Peyer's patch (tissue), 4 donors: ENCODE results near the genes SCO2, SYCE3 and ARSA.

DNA sequence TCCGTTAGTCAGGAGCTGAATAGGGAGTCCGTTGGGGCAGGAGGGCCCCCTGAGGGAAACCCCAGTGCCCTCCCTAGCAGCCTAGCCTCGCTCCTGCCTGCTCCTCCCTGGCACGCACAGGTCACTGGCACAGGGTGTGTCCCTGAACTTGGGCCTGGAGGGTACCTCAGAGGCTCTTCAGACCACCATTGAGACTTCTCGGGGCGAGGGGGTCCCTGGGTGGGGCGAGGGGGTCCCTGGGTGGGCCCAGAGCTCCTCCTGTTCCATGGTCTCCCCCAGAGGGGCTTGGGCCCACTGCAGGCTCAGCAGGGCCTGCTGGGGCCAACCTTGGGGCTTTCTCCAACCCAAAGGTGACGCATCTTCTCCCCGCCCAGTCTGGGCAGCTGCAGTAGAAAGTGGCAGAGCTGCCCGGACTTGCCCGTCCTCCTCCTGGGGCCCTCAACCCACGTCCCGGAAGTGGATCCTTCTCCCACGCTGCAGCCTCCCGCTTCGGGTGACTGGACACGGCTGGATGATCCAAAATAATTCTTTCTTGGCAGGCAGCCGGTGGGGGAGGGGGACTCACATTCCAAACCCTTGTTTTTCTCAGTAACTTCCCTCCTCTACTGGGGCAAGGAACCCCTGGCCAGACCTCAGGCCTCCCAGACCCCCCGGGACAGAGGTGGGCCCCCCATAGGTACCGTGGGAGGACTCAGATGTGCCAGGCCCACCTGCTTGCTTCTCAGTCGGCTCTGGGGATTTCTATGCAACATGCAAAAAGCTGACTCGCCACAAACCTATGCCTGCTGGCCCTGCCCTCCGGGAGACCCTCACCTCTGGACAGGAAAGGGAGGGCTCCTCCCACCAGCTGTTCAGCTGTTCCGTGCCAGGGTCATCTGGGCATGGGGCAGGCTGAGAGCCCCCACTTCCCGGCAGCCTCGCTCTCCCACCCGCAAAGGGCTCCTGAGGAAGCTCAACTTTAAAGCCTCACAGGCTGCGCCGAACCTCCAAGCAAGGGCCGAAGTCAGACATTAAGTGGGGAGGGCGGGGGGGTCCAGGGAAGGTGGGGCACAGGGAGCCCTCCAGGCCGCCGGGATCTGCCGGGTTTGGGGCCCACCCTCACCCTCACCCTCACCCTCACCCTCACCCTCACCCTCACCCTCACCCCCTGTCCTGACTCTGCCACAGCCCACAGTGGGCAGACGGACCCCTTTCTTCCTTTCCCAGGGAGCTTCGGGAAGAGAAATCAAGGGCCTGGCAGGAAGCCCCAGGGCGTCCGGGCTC, 1.4 kb downstream of the PLXNB2 start:
- PRO-cap: bidirectional peak, plus-strand start at position 401 of the sequence, minus-strand start at position 95 of the sequence; unidirectional peak, plus-strand start at position 874 of the sequence
- RAMPAGE, long total RNA, 4 experiments: no peak in any of the 4 experiments

DNA sequence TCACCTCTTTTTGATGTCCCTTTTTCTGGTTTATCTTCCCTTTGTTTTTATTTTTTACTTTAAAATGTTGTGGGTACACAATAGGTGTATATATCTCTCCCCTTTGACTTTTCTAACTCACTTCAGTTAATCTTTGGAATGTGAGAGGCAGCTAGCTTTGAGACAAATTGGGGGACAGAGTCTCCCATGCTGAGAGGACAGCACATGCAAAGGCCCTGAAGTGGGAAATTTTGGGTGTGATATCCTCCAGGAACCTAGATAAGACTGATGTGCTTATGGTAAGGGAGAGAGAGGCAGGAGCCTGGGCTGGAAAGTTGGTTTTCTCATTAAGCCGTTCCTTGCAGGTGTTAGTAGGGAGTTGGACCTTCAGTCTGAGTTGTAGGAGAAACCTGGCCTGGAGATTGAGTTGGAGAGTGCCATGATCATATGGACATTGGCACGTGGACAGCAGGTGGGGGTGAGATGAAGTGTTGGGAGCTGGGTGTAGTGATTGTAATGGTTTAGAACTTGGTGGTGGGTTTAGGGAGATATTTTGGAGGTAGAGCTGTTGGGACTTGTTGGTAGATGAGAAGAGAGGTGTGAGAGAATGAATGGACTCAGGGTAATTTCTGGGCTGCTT, 4.8 kb downstream of the PPP6R2 start:
- PRO-cap: no peak
- RAMPAGE, long total RNA, 4 experiments: no peak in any of the 4 experiments

- PRO-cap: no peak
- RAMPAGE, long total RNA, 4 experiments: no peak in any of the 4 experiments
Measured at GRCh38 chr22:50398751-50399283, 55.7 kb downstream of the PPP6R2 start.

DNA sequence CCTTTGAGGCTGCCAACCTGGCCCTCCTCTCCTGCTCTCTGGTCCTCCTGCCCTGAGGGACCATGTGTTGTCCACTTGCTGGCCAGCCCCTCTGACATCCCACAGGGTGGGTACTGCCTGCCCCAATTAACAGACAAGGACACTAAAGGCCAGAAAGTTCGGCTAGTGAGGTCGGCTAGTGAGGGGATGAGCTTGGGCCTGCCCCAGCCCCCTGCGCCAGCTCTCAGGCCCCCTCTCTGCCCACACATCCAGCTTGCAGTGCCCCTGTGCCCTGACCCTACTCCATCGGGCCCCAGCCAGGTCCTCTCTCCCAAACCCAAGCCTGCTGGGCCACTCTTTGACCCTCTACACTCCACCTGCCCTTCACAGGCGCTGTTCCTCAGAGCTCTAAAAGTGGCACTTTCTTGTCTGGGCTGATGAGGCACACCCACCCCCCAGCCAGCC, 60.3 kb downstream of the PPP6R2 start:
- PRO-cap: no peak
- RAMPAGE, long total RNA, 4 experiments: no peak in any of the 4 experiments

- PRO-cap: no peak
- RAMPAGE, long total RNA, 4 experiments: start-site peak on the plus strand in 1 of 4 experiments, at chr22:50408398-50408495 at its widest, 12 reads per replicate
Measured at GRCh38 chr22:50408151-50408638, 65.1 kb downstream of the PPP6R2 start.

DNA sequence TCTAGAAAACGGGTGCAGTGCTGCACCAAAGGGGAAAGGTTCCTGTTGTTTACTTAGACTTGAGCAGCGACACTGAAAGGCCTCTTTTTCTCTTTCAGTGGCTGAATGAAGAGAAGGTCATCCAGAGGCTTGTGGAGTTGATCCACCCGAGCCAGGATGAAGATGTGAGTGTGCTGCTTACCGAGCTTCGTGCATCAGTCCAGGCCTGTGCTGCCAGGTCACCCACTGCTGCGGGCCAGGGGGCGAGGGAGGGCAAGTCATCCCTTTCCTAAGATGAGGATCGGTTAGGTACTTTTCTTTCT, 58.9 kb downstream of the SBF1 start:
- PRO-cap: no peak
- RAMPAGE, long total RNA, 4 experiments: no peak in any of the 4 experiments

GRCh38 chr22:50457101-50457953, 17.5 kb downstream of the SBF1 start:
- PRO-cap: no peak
- RAMPAGE, long total RNA, 4 experiments: start-site peak on the minus strand in 1 of 4 experiments, at chr22:50457170-50457593 at its widest, 25 reads per replicate

DNA sequence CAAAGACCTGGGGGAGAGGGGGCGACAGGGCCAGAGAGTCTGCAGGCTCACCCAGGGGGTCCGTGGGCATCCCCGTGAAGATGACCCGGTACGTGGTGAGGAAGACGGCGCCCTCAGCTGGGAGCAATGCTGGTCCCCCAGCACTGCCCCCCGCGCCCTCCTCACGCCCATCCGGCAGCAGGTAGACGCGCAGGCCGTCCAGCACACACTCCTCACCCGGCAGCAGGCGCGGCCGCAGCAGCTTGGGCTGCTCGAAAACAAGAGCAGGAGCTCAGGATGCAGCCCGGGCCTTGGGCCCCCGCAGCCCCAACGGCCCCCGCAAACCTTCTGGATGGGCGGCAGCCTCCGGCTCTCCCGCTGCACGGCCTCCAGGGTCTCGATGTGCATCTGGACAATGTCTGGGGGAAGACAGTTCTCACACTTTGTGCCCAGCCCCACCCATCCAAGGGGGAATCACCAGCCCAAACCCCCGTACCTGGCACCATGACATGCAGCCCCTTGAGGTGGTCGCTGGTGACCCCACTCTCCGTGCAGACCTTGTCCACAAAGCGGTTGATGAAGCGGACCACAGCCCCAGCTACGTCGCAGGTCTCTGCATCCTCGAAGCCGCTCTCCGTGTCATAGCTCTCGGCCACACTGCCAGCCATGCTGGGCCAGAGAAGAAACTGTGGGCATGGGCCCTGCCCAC, 13.2 kb downstream of the SBF1 start:
- PRO-cap: no peak
- RAMPAGE, long total RNA, 4 experiments: start-site peak on the minus strand in 1 of 4 experiments, centred at position 154 of the sequence, 29 reads per replicate

DNA sequence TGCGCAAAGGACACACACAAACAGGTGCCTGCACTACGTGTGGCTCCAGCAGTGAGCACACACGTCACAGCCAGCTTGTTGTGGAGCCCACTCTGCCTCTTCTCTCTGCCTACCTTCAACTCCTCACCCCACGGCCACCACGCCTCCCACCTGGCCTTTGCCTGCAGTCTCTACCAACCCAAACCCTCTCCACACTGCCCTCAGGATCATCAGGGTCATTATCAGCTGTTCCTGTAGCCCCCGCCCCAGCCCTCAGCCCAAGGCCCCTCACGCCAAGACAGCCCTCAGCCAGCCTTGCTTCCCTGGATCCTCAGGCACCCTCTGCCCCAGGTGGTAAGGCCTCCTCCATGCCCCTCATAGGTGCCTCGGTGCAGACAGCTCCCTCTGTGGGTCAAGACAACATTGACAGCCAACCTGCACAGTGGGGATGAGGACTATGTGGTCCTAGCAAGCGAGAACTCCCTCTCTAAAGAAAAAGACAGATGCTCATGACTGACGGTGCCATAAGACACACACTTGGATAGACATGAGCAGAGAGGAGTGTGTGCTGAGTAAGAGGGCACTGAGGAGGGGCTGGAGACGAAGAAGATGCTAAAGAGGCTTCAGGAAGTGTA, 1.7 kb downstream of the SBF1 start:
- PRO-cap: no peak
- RAMPAGE, long total RNA, 4 experiments: start-site peak on the minus strand in 1 of 4 experiments, centred at position 361 of the sequence, 7 reads per replicate

GRCh38 chr22:50481633-50482774, 661 bp downstream of the ADM2 start:
- PRO-cap: unidirectional peak, minus-strand start at chr22:50482297
- RAMPAGE, long total RNA, 4 experiments: no peak in any of the 4 experiments

DNA sequence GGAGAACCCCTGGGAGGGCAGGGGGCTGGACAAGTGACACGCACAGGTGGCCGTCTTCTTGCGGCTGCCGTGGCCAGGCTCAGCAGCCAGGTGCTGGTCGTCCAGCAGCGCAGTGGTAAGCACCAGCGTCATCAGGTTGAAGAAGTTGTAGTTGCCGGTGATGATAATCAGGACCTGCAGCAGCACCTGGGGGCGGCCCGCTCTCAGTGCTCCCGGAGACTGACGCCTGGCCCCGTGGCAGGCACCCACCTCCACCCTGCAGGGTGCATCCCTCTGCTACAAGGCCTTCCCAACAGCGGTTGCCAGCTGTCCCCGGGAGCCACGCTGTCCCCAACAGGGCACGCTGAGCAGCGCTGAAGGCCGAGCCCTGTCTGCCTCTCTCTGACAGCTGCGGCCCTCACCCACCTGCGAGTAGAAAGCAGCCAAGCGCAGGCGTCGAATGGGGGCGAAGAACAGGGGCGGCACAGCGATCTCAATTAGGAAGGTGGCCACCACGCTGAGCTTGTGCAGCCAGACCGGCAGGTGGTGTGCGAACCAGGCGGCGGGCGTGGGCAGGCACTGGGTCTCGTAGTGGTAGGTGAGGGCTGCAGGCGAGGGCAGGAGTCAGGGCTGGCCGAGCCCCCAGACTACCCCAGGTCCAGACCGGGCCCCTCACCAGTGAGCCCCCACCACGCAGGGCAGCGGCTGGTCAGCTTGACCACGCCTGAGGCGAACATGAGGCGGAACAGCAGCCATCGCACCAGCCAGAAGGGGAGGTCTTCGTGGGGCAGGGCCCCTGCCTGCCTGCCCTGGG, 1.7 kb downstream of the LMF2 start:
- PRO-cap: no peak
- RAMPAGE, long total RNA, 4 experiments: no peak in any of the 4 experiments

- PRO-cap: bidirectional peak, plus-strand start at chr22:50525748, minus-strand start at chr22:50525554
- RAMPAGE, long total RNA, 4 experiments: start-site peak on the minus strand in 1 of 4 experiments, at chr22:50525549-50525621 at its widest, 107 reads per replicate
Measured at GRCh38 chr22:50525404-50525913, at the start of gene SCO2. SCO2 (minus strand) TSS chr22:50525598.

GRCh38 chr22:50562803-50563836, at the start of gene SYCE3:
SYCE3 (minus strand) TSS chr22:50562919.
- PRO-cap: bidirectional peak, plus-strand start at chr22:50563068, minus-strand start at chr22:50562889
- RAMPAGE, long total RNA, 4 experiments: no peak in any of the 4 experiments

- PRO-cap: bidirectional peak, plus-strand start at chr22:50628302, minus-strand start at chr22:50628152
- RAMPAGE, long total RNA, 4 experiments: start-site peak on the minus strand in 4 of 4 experiments, at chr22:50627983-50628177 at its widest, 11 to 309 reads per replicate
Measured at GRCh38 chr22:50627815-50628496, at the start of gene ARSA. ARSA (minus strand) TSS chr22:50628152.

DNA sequence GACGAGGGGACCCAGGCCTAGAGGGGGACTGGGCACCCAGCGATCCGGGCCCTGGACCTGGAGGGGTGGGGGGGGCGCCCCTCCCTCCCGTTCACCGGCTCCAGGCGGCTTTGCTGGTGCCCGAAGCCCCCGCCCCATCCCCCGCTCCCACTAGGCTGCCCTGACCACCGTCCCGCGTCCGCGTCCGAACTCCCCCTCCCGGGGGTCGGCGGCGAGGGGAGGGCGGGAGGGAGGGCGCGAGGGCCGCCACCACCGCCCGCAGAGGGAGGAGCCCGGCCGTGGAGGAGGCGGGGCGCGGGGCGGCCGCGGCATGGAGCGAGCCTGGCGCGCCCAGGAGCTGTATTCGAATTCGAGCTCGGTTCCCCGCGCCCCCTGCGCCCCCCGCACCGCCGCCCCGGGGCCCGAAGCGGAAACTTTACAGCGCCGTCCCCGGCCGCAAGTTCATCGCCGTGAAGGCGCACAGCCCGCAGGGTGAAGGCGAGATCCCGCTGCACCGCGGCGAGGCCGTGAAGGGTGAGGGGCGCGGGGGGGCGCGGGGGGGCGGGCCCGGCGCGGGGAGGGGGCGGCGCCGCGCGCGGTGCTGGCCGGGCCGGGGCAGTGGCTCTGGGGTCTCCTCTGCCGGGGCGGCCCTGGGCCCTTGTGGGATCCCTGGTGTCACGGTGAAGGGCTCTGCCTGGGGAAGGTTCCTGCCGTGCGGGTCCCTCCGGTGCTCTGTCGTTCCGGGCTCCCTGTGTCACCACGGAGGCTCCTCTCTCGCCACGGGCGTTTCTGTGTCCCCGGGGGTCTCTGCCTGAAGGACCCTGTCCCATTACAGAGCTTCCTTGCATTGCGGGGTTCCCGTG, 40.6 kb upstream of the ACR start:
- PRO-cap: unidirectional peak, plus-strand start at position 297 of the sequence
- RAMPAGE, long total RNA, 4 experiments: no peak in any of the 4 experiments

DNA sequence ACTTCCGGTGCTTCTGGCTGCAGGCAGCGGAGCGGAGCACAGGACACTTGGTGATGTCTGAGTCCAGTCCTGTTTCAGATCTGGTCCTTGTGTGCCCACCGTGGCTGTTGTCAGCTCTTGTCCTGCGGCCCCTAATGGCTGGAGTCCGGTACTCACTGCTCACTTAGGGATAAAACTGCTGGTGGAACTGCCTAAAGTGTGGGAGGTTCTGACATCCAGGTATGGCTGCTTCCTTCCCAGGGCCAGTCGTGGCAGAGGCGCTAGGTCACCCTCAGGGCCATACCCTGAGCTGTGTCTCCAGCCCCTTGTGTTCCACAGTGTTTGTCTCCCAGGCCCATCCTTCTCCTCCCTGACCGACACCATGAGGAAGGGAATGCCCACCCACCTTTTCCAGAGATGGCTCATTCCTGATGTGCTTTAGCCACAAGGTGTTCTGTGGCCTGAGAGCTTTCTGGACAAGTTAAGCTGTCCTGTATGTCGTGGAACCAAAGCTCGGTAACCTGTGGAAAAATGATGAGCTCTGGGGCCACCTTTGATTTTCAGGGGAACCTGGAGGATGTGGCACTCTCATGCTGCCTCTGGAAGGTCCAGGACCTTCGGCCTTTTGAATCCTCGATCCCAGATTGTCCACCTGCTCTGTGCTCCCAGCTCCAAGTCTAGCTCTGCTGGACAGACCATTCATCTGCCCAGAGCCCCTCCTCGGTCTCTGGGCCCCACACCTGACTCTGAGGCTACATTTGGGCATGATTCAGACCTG, 12.3 kb upstream of the ACR start:
- PRO-cap: no peak
- RAMPAGE, long total RNA, 4 experiments: no peak in any of the 4 experiments

- PRO-cap: no peak
- RAMPAGE, long total RNA, 4 experiments: no peak in any of the 4 experiments
Measured at GRCh38 chr22:50756277-50757809, 18.8 kb downstream of the ACR start.